Left lobe of liver (tissue), 1 donor: ENCODE measurements around a stretch of chr3.

DNA sequence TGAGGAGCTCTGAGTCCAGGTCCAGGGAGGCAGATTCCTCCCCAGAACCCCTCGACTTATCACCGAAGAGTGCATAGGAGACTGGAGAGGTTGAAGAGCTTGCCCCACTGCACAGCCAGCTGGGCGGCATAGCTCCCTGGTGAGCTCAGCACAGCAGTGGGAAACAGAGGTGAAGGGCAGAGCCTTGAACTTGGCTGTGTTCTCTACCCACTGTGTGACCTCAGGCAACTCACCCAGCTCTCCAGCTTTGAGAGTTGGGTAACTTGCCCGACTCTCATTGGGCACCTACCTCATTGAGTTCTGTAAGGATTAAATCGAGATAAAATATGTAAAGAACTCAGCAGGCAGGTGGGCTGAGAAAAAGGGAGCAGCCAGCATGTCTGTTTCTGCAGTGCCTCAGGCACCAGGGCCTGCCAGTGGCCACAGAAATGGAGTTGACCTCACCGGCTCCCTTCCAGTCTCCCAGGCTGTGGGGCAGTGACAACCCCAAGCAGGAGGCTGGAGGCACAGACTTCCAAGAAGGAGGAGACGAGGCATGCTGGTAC, 54.1 kb upstream of the TFRC start:
- PRO-cap: no peak

- PRO-cap: unidirectional peak, plus-strand start at chr3:196207882
Observed at GRCh38 chr3:196207784-196208057, 3.5 kb downstream of the ZDHHC19 start.

DNA sequence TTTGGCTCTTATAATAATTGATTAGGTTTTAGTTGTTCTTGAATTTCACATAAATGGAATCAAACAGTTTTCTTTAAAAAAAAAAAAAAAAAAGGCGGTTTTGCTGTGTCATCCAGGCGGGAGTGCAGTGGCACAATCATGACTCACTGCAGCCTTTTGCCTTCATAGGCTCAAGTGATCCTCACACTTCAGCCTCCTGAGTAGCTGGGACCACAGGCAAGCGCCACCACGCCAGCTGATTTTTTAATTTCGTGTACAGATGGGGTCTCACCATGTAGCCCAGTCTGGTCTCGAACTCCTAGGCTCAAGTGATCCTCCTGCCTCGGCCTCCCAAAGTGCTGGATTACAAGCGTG, 1.6 kb upstream of the TM4SF19 start:
- PRO-cap: no peak

DNA sequence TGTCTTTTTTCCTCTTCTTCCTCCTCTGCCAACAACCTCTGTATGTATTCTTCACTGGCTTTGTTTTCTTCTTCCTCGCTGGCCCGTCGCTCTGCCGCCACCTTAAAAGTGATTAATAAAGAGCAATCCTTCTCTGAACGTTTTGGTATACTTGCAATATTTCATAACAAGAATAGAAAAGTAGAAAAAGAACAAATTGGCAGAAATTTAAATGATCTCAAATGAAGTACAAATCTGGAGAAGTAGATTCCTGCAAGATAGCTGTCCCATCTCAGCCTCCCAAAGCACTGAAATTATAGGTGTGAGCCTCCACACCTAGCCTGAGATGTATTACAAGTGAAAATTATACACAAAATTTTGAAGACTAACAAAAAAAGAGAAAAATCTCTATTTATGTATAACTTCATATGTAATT, 16.1 kb downstream of the RNF168 start:
- PRO-cap: no peak

- PRO-cap: no peak
Observed at GRCh38 chr3:196842604-196843321, 25.0 kb upstream of the SENP5 start.

GRCh38 chr3:197002628-197003491, 26.8 kb downstream of the MELTF start:
- PRO-cap: no peak

DNA sequence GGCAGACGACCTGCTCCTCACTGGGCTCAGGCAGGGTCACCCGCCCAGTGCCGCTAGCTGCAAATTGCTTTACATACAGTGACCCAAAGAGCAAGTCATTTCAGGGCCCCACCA, 25.6 kb downstream of the MELTF start:
- PRO-cap: no peak

- PRO-cap: no peak
Observed at GRCh38 chr3:197028362-197029267, 1.0 kb downstream of the MELTF start.

DNA sequence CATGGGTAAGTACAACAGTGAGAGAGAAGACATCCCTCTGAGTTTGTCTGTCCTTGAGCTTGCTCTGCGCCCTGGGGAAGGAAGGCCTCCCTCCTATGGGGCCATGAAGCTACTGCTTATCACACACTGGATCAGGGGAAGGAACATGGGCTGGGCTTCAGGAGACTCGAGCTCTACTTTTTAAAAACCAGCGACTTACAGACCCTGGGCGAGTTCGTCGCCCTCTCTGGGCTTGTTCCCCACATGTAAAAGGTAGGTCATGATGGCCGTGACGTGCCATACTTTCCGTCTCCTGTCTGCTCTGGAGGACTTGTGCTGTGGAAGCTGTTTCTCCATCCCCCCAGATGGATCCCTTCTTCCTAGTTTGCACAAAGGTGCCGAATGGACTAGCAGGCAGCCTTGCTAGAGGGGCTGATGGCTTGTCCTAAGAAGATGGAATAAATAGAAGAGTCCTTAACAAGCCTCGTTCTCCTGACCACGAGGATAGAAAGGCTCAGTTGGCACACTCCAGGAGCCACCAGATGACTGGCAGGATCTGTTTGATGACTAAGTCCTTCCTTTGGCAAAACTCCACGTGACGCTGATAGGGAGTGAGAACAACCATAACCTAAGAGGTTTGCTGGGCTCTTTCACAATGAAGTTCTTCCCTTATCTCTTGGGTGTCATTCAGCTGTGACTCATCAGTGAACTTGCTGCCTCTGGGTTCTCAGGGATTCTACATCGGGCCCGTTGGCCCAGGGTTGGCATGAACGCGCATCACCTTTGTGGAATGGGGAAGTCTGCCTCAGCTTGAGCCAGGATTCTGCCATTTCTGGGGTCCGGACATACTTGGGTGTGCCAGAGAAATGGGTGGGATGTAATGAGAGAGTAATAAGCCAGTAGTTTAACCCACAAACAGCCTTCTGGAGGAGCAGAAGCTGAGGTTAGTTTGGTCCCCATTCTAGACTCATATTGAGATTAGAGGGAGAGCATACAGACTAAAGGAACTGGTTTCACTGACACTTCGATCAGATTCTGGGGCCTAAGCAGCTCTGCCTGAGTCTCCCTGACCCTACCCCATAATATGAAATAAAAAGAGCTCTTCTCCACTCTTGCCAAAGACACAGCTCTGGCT, 1.7 kb upstream of the MELTF start:
- PRO-cap: no peak

DNA sequence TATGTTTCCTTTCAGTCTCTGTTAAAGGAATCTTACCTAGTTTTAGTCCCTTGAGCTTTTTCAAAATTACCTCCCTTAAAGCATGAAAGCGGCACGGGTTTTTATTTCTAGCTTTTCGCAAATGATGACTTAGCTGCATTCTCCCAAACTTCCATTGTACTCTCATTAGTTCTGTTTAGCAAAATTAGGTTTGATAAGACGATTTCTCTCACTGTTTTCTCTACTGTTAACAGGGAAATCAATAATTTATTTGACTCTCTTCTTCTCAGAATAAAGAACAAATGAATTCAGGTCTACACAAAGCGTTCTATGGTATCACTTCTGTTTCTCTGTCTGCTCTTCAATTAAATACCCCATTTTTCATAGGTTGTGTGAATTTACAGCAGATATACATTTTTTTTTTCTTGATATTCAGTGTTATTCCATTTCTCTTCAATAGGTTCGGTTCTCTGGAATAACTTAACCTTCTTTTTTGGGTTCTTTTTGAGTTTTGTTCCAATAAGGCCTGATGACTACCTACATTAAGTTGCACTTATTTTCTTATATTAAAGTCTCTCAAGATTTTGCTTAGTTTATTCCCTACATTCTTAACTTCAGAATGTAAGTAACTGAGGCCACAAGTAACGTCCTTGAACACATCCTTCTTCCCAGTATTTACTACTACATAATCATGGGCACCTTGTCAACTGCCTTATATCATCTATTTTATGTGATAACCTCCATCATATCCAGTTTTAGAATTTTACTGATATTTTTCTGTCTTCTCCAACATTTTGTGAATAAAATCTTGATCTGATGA, 44.0 kb upstream of the MELTF start:
- PRO-cap: no peak

DNA sequence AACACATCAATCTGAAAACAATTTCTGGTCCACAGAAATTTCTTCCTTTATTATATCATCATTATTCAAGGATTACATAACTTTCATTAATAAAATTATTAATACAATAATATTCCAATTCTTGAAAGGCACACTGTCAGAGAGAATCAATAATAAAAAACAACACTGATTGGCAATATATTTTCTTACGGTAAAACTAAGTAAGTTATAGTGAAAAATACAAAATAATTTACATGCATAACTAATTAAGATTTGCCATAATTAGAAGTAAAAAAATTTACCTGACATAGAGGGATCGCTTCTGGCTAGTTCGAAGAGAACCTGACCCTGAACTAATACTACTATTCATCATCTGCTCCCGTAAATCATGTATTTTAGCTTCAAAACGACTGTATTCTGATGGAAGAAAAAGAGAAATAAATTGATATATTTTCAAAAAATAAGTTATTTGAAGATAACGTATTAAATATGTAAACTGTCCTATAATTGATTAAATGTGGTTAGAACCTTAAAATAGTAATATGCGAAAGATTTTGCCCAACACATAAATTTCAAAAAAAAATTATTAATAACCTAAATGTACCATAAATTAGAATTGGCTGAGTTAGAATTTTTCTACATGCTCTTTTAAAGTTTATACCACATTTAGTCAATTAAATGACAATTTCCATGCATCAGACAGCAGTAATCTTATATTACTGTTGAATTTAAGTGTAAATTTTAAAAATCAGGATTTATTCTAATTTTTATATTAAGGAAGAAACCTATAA, 61.2 kb upstream of the MELTF start:
- PRO-cap: no peak

- PRO-cap: no peak
Observed at GRCh38 chr3:197115911-197116557, 86.4 kb upstream of the MELTF start.

- PRO-cap: no peak
Observed at GRCh38 chr3:197494847-197495255, 60.9 kb downstream of the BDH1 start.

- PRO-cap: no peak
Observed at GRCh38 chr3:197501856-197502486, 53.8 kb downstream of the BDH1 start.

GRCh38 chr3:197512633-197513121, 43.1 kb downstream of the BDH1 start:
- PRO-cap: no peak

DNA sequence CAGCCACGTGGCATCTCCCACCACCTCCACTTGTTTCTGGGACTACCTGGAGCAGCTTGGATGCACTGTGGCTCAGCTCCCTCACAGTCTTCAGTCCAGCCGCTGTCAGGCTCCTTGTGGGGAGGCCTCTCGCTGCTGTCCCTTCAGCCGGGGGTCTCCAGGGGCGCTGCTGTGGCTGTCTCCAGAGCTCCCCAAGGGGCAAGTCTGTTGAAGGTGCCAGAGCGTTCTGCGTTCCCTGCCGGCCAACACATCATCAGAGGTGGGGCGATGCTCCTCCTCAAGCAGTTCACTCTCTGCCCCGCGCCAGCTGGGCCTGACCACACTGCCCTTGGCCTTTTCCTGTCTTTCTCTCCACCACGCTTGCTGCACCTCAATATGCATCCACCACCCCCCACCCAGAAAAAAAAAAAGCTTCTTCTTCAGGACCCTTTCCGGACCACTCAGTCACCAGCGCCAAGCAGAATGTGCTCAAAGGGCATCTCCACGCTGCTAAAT, 47.8 kb upstream of the BDH1 start:
- PRO-cap: no peak

- PRO-cap: no peak
Observed at GRCh38 chr3:197664457-197665203, 72.1 kb downstream of the RUBCN start.

- PRO-cap: no peak
Observed at GRCh38 chr3:197773901-197774664, 17.0 kb upstream of the LRCH3 start.

DNA sequence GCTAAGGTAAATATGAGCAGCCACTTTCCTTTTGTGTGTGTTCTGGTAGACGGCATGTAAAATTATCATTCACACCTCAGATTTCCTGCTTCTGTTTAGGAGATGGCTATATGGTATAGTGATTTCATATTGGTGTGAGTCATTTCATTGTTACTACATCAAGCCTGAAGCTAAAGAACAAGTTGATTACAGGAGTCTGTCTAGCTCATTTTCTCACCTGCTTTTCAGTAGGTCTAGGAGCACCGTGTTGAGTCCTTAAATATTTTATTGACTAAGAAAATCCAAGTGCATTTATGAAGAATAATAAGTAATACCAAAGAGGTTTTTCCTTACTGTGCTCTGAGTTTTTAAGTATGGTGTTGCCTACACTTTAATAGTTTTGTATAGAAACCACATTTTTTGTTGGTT, 2.3 kb downstream of the LRCH3 start:
- PRO-cap: no peak

- PRO-cap: no peak
Observed at GRCh38 chr3:197844895-197845625, 54.0 kb downstream of the LRCH3 start.